ENCODE data around the genes ZNF37A and HNRNPF.

DNA sequence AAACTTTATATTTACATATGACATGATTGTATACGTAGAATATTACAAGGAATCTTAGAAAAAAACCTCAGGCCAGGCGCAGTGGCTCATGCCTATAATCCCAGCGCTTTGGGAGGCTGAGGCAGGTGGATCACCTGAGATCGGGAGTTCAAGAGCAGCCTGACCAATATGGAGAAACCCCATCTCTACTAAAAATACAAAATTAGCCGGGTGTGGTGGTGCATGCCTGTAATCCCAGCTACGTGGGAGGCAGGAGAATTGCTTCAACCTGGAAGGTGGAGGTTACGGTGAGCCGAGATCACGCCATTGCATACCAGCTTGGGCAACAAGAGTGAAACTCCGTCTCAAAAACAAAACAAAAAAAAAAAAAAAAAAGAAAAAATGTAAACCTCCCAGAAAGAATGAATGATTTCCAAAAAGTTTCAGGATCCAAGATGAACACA lies 13.4 kb downstream of the ZNF33A start:
- PRO-cap, result no peak
- RAMPAGE, long total RNA, 5 experiments, result no peak in any of the 5 experiments
- RRBS, result no CpG with 5 or more reads among the region's 10 CpGs

DNA sequence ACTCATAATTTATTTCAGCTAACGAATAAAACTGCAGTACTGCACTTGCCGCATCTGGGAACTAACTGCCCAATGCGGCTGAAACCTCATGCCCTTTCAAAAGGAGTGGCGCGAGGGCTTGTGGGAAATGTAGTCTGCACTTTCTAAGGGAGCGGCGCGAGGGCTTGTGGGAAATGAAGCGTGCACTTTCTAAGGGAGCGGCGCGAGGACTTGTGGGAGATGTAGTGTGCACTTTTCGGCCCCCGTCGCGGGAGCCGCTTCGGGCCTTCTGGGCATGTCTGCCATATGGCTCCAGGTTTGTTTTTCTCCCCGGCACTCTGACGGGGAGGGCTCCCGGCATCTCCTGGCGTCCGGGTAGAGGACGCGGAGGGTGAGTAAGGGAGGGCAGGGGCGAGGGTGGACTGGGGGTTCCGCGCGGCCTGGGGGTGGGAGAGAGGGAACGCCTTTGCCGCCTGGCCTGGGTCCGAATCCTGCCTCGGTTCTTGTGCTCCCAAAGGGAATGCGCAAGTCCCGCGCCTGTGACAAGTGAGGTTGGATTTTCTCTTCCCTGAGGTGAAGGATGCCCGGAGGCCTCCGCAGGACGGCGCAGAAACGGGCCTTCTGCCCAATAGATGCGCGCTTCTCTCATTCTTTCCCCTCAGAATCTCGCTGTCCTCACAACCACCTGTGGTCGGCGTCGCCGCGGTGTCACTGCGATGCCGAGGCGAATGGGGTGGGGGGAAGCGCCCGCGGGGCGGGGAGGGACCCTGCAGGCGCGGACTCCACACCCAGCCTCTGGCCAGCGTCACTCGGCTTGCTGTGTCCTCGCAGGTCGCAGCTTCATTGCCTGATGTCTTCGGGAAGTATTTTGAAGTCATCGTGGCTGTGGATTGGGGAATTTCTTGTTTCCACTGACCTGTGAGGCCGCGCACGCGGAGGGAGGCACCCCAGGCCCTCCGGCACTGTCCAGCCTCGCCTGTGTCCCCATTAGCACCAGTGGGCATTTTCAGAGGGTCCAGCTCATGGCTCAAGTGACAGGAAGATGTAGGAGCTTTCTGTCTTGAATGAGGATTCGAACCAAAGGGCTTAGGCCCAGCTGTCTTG lies at the start of gene ZNF37A:
TSS of gene ZNF37A (plus strand) at position 217 of the 1,083 bp plus-strand sequence.
- PRO-cap, result bidirectional peak, plus-strand start at position 241 of the sequence, minus-strand start at position 63 of the sequence; bidirectional peak, plus-strand start at position 787 of the sequence, minus-strand start at position 692 of the sequence
- RAMPAGE, long total RNA, 5 experiments, result start-site peak on the plus strand in 5 of 5 experiments, centred at positions 239 to 257 of the sequence, 82 to 359 reads per replicate
- RRBS, result no CpG with 5 or more reads among the region's 71 CpGs

- PRO-cap, result no peak
- RAMPAGE, long total RNA, 5 experiments, result no peak in any of the 5 experiments
- RRBS, result no CpG with 5 or more reads among the region's 28 CpGs
These were observed 1513.6 kb downstream of the ZNF37A start for GRCh38 chr10:39607766-39608196.

- PRO-cap, result bidirectional peak, plus-strand start at chr10:42552995, minus-strand start at chr10:42552800
- RAMPAGE, long total RNA, 5 experiments, result start-site peak on the minus strand in 3 of 5 experiments, at chr10:42552741-42552850 at its widest, 17 to 40 reads per replicate
- RRBS, result under 1% methylated on average over 8 of the region's 45 CpGs
These were observed 85.6 kb downstream of the ZNF33B start for GRCh38 chr10:42552616-42553365.

GRCh38 chr10:43138673-43139385 lies 584 bp downstream of the CSGALNACT2 start:
- PRO-cap, result bidirectional peak, plus-strand start at chr10:43138915, minus-strand start at chr10:43138716; unidirectional peak, minus-strand start at chr10:43138984; unidirectional peak, minus-strand start at chr10:43139024
- RAMPAGE, long total RNA, 5 experiments, result no peak in any of the 5 experiments
- RRBS, result 2% methylated on average over 3 of the region's 33 CpGs

- PRO-cap, result no peak
- RAMPAGE, long total RNA, 5 experiments, result no peak in any of the 5 experiments
- RRBS, result no CpG with 5 or more reads among the region's 8 CpGs
These were observed 54.7 kb downstream of the CSGALNACT2 start for GRCh38 chr10:43192921-43193384.

DNA sequence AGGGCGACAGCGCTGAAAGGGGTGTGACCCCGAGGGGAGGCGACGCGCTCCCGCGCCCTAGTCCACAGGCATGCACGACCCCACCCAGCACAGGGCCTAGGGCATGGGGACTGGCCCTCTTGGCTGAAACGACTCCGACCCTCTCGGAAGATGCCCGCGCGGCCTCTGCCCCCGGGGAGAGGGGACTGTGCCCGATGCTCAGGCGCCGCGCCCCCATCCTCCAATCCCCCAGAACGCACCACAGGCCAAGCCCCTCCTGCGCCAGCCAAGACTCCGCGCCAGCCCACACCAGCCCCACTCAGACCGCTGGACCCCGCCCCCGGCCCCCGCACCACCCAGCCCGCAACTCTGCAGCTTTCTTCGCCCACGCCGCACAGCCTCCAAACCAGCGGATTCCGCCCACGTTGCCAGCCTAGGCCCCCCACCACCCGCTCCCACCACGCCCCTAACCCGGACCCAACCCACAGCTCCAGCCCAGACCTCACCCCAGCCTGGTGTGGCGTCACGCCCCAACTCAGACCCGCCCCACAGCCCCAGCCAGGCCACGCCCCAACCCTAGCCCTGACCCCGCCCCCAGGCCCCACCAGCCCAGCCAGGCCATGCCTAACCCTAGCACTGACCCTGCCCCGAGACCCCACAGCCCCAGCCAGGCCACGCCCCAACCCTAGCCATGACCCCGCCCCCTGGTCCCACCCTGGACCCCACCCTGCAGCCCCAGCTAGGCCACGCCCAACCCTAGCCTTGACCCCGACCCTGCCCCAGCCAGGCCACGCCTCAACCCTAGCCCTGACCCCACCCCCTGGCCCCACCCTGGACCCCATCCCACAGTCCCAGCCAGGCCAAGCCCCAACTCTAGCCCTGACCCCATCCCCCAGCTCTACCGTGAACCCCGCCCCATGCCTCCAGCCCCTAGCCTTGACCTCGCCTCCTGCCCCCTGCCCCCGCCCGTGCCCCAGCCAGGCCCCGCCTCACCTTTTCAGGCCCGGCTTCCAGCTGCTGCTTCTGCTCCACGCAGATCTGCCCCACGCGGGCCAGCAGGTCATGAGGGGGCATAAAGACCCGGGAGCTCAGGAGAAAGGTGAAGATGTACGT lies 64.2 kb downstream of the RASGEF1A start:
- PRO-cap, result no peak
- RAMPAGE, long total RNA, 5 experiments, result no peak in any of the 5 experiments
- RRBS, result 25% methylated on average over 8 of the region's 61 CpGs

- PRO-cap, result no peak
- RAMPAGE, long total RNA, 5 experiments, result no peak in any of the 5 experiments
- RRBS, result no CpG with 5 or more reads among the region's 12 CpGs
These were observed 1.9 kb downstream of the RASGEF1A start for GRCh38 chr10:43264849-43265497.

GRCh38 chr10:43361378-43362037 lies 9.9 kb upstream of the FXYD4 start:
- PRO-cap, result unidirectional peak, plus-strand start at chr10:43361742
- RAMPAGE, long total RNA, 5 experiments, result no peak in any of the 5 experiments
- RRBS, result no CpG with 5 or more reads among the region's 13 CpGs

DNA sequence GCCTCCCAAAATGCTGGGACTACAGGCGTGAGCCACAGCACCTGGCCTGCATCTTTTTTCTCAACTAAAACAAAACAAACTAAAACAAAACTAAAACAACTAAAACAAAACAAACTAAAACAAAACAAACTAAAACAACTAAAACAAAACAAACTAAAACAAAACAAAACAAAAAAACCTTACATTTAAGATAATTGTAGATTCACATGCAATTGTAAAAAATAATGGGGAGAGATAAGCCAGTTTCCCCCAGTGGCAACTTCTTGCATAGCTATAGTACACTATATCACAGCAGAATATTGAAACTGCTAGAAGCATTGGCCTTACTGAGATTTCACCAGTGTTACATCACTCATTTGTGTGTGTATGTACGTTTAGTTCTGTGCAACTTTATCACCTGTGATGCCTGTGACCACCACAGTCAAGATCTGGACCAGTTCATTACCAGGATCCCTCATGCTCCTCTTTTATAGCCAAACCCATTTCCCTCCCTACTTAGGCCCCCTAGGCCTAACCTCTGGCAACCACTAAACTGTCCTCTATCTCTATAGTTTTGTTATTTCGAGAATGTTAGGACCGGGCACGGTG lies 9.2 kb downstream of the FXYD4 start:
- PRO-cap, result no peak
- RAMPAGE, long total RNA, 5 experiments, result no peak in any of the 5 experiments
- RRBS, result no CpG with 5 or more reads among the region's 5 CpGs

DNA sequence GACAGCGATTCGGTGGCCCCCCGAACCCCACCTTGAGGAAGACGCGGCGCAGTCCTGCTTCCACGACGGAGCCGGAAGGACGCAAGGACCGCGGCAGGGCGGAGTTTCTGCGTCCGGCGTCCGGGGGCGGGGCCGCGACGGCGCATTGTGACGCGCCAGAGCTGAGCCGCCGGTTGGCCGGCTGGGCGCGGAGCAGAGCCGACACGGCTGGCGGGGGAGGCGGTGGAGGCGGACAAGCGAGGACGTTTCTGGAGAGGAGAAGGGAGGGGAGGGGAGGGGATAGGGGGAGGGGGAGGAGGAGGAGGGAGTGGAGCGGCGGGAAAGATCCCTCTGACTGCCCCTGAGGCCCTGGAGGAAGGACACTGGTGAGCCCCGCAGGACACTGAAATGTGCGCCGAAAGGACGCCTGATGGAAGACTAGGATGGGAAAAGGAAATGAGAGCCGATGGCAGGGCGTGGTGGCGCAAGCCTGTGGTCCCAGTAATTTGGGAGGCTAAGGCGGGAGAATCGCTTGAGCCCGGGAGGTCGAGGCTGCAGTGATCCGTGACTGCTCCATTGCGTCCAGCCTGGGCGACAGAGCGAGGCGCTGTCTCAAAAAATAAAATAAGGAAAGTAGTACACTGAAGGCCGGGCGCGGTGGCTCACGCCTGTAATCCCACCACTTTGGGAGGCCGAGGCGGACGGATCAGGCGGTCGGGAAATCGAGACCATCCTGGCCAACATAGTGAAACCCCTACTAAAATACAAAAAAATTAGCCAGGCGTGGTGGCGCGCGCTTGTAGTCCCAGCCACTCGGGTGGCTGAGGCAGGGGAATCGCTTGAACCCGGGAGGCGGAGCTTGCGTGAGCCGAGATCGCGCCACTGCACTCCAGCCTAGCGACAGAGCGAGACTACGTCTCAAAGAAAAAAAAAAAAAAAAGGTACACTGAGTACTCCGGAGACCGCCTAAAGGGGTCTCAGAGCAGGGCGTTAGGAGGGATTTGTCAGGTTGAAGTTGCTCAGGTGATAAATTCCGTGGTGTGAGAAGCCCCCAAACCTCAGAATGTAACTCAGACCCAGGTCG lies at the start of gene HNRNPF:
TSS of gene HNRNPF (minus strand) at position 87 of the 1,063 bp plus-strand sequence.
- PRO-cap, result bidirectional peak, plus-strand start at position 204 of the sequence, minus-strand start at position 73 of the sequence
- RAMPAGE, long total RNA, 5 experiments, result start-site peak on the minus strand in 5 of 5 experiments, centred at positions 65 to 83 of the sequence, 53 to 532 reads per replicate
- RRBS, result 2% methylated on average over 27 of the region's 84 CpGs

DNA sequence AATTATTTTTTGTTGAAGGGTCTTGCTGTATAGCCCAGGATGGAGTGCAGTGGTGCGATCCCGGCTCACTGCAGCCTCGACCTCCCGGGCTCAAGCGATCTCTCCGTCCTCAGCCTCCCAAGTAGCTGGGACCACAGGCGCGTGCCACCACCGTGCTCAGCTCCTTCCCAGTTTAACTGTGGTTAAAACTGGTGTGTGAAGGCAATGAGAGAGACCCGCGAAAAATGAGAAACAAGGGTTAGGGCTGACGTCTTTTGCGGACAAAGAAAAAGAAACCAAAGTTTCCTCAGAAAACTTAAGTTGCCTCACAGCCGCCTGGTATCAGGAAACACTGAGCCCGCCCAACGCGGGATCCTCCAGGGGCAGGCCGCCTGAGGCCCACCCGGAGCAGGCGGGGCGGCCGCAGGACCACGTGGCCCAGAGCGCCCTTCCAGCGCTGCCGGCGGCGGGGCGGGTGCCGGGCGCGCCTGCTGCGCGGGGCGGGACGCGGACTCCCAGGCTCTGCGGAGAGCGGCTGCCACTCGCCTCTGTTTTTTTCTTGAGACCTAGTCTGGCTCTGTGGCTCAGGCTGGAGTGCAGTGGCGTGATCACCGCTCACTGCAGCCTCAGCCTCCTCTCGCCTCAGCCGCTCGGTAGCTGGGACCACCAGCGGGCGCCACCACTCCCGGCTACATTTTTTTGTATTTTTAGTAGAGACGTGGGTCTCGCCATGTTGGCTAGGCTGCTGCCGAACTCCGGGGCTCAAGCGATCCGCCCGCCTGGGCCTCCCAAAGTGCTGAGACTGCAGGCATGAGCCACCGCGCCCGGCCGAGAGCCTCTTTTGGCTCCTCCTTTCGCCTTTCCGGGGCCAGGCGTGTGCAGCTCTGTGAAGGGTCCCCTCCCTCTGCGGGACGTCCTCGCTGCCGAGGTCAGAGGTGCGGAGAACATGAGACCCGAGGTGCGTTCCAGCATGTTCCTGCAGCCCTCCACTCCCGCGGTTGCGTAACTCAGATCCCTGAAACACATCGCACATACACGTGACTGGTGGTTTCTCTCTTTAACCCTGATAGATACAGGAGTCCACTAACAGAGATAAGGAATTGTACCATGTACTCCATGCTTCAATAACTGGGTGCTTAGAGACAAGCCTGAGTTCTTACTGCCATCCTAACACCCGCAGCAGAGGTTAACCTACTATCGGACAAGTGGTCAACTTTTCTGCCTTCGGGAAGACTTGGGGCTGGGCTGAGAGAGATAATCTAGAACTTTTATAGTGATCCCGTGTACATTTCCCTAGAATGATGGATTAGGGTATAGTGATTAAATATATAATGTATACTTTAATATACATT lies 11.6 kb upstream of the HNRNPF start:
- PRO-cap, result bidirectional peak, plus-strand start at position 433 of the sequence, minus-strand start at position 178 of the sequence; bidirectional peak, plus-strand start at position 917 of the sequence, minus-strand start at position 822 of the sequence
- RAMPAGE, long total RNA, 5 experiments, result no peak in any of the 5 experiments
- RRBS, result 2% methylated on average over 11 of the region's 78 CpGs

GRCh38 chr10:44234172-44234371 lies 150.8 kb downstream of the CXCL12 start:
- PRO-cap, result no peak
- RAMPAGE, long total RNA, 5 experiments, result no peak in any of the 5 experiments
- RRBS, result no CpG with 5 or more reads among the region's 4 CpGs

DNA sequence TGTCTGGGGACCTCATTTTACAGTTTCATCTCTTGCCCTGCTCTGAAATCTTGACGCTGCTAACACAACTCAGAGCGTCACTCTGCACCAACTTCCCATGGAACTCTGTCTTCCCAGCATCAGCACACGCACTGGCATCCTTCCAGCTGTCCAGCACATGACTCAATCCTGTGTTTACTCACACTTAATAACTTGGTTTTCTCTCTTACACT lies 131.1 kb downstream of the CXCL12 start:
- PRO-cap, result no peak
- RAMPAGE, long total RNA, 5 experiments, result no peak in any of the 5 experiments
- RRBS, result no CpG with 5 or more reads among the region's 3 CpGs

GRCh38 chr10:44908009-44908513 lies 3.1 kb upstream of the TMEM72 start:
- PRO-cap, result no peak
- RAMPAGE, long total RNA, 5 experiments, result no peak in any of the 5 experiments
- RRBS, result no CpG with 5 or more reads among the region's 8 CpGs

DNA sequence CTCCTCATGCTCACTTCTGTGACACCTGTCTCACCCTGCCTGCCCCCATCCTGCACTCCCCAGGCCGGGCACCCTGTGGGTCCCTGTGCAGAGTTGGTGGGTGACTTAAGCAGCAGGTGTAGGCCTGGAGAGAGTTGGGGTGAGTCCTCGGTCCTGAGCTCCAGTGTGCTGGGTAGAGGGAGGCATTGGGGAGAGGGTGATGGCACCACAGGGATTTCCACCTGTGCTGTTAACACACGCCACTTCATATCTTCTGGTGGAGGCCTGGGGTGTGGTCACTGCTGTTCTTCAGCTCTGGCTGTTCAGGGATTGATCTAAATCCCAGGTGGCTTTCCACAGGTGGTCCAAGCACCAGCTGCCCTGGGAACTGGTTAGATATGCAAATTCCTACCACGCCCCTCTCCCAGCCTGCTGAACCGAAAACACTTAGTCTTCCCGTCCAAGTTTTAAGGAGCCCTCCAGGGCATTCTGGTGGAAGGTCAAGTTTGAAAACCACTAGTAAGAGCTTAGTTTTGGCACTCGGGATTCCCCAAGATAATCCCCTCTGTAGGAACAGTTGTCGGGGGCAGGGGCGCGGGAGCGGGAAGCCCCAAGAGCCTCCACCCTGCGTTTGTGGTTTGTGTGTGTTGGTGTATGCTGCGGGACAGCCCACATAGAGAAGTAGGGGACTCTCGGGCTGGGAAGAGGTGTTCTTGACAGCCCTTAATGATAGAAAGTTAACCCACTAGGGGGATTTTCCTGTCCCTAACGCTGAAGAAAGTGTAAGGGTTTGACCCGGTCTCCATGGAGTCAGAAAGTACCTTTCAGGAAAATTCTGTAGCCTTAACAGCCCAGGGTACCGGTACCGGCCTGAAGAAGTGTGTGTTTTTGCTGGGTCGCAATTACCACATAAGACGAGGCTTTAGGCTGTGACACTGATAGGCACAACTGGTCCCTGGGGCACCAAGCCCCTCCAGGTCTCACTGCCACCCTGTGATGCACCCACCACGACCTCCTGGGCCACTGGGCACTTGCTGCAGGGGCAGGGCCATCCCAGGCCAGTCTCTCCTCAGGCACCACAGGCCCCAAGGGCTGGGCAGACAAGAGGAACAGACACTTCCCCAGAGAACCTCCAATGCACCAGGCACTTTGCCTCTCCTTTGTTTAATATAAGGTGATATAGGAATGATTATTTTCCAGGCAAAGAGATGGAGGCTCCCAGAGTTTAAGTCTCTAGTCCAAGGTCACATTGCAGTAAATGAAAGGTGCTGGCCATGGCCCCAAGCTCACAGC lies 5.0 kb downstream of the DEPP1 start:
- PRO-cap, result unidirectional peak, minus-strand start at position 188 of the sequence
- RAMPAGE, long total RNA, 5 experiments, result no peak in any of the 5 experiments
- RRBS, result no CpG with 5 or more reads among the region's 21 CpGs

DNA sequence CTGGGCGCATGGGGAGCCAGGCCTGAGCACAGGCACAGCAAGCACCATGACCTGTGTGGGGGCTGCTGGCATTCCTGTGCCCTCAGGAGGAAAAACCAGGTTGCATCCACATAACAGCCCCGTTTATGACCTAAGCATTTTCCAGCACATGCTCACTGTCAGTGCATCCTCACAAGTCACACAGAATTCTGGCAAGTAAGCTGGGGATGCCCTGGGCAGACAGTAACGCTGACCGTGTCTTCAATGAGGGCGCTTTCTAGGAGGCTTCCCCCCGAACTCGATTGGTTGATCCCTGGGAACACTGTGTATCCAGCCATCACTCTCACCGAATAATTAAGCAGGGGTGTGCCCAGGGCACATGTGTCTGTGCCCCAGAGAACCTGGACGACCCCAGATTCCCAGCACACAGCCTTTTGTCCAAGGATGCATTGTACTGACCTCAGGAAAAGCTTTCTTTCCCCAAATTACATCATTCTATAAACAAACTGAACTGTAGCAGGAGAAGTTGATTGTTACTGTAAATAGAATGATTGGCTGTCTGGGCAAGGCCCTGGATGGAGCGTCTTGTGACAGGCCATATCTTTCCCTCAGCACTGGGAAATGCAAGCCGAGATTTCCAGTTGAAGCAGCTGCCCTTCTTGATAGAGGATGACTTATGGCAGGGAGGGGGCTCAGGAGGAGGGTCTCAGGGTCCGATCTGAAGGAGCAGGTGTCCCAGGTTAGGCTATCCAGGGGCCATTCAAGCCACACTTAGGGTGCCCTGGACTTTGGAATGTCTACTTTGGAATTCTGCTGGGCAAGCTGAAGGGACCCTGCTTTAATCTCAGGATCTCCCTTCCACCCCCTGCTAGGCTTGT lies 6.6 kb upstream of the DEPP1 start:
- PRO-cap, result no peak
- RAMPAGE, long total RNA, 5 experiments, result no peak in any of the 5 experiments
- RRBS, result no CpG with 5 or more reads among the region's 12 CpGs

DNA sequence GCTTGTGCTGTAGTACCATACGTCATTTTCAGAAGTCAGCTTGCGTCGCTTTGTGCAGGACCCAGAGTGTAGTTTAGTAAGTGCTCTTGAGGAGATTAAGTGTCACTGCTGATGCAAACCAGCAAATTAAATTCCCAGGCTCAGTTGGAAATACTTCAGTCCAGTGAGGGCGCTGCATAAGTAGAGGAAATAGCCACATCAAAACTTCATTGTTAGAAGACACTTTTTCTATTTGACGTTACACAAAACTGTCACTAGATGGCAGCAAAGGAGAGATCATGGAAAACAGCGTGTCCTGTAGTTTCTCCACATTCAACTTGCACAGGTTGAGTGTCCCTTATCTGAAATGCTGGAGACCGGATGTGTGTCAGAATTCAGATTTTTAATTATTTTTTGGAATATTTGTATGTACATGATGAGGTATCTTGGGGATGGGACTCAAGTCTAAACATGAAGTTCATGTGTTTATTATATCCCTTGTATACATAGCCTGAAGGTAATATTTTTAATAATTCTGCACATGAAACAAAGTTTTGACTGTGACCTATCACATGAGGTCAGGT lies 7.9 kb downstream of the ZNF22 start:
- PRO-cap, result no peak
- RAMPAGE, long total RNA, 5 experiments, result no peak in any of the 5 experiments
- RRBS, result no CpG with 5 or more reads among the region's 7 CpGs

- PRO-cap, result no peak
- RAMPAGE, long total RNA, 5 experiments, result no peak in any of the 5 experiments
- RRBS, result no CpG with 5 or more reads among the region's 17 CpGs
These were observed 626 bp downstream of the ALOX5 start for GRCh38 chr10:45374662-45375022.

- PRO-cap, result no peak
- RAMPAGE, long total RNA, 5 experiments, result no peak in any of the 5 experiments
- RRBS, result no CpG with 5 or more reads among the region's 4 CpGs
These were observed 64.5 kb downstream of the MARCHF8 start for GRCh38 chr10:45470650-45471106.

Measured in stomach (tissue), 7 donors.